Measurements from ENCODE around the genes COX7A2L and HAAO.

- RRBS, 2 experiments = no CpG with 5 or more reads among the region's 3 CpGs
Observed at GRCh38 chr2:40454157-40454710, 2.3 kb upstream of the SLC8A1 start.

- RRBS, 2 experiments = no CpG with 5 or more reads among the region's 4 CpGs
Observed at GRCh38 chr2:40457299-40457651, 5.4 kb upstream of the SLC8A1 start.

- RRBS, 2 experiments = no CpG with 5 or more reads among the region's 6 CpGs
Observed at GRCh38 chr2:42046068-42046448, 1.8 kb upstream of the PKDCC start.

GRCh38 chr2:42049971-42050092, 2.0 kb downstream of the PKDCC start:
- RRBS, 2 experiments = no CpG with 5 or more reads among the region's 2 CpGs

GRCh38 chr2:42072154-42072735, 24.4 kb downstream of the PKDCC start:
- RRBS, 2 experiments = 97% methylated on average over 1 of the region's 7 CpGs; no CpG with 5 or more reads in 1 of the 2 experiments

DNA sequence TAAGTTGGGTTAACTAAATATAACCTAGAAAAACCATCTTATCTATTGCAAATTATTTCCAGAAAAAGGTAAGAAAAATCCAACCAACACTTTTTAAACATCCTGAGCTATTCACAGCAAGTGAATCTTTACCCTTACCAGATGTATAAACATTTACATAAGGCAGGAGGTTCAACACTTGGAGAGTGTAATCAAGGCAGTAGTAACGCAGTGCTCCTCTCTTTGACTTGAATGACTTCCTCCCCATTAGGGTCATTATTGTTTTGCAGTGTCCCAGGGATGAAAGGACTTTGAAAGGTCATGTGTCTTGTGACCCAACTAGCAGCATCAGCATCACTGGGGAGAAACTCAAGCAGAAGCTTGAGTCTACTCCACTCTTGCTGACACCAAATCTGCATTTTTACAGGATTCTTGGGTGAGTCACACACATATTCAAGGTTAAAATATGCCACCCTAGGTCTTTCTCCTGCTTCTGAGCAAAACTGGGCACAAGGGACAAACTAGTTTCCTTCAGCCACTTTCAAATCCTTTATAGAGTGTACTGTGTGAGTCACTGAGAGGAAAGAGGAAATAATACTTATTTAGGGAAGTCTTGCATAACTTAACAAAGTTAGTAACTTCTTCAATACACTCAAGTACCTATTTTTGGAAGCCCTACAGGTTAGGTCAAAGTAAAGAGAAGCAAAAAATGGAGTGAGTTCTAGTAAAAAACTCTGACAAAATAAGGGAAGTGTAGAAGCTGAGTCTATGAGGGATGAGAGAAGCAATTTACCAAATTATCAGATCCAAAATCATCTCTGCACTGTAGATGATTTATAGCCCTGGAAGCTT, 51.1 kb upstream of the EML4 start:
- RRBS, 2 experiments = no CpG with 5 or more reads among the region's 1 CpG

- RRBS, 2 experiments = no CpG with 5 or more reads among the region's 1 CpG
Observed at GRCh38 chr2:42127489-42127751, 41.7 kb upstream of the EML4 start.

DNA sequence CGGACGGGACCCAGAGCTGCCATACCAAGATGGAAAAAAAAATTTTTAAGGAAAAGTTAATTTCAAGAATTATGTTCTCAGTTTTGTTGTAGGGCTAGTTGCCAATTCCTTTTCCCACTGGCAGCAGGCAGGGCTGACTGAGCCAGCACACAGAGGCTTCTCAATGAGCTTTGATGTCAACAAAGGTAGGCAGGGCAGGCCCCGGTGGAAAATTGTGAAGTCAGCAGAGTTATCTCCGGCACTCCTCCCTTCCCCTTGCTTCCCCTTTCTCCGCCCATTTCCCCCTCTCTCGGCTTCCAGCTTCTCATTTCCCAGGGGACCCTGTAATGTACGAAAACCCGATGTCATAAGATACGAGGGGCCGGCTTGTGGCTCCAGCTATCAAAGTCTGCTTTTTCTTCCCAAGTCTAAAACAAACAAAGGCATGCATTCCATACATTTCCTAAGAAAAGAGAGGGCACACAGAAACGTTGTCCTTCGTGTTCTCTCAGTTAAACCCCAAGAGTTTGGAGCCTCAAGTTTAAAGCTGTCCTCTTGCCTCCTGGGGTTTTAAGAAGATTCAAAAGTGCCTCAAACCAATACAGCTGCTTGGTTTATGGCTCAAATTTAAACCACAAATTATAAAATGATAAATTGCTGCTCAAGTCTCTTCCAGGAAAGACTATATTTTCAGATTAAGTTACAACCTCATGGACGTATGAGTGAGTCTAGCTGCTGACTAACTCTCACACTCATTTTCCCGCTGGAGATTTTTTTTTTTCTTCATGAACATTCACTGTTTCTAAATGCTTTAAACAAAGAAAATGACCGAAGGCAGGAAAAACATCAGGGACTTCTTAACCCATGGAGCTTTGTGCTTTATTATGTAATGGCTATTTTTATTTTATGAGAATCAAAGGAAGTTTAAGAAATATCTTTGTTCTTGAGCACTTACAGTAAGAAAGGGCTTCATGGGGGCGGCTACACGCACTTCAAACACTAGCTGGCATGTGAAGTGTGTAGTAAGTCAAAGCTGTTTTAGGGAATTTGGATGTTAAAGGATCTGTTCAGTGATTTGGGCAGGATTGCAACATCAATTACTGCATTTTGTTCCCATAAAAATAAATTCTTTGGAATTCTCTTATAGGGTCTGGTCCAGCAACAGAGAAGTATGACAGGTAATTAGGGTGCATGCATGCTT, 27.2 kb upstream of the EML4 start:
- RRBS, 2 experiments = no CpG with 5 or more reads among the region's 17 CpGs

GRCh38 chr2:42163544-42163812, 5.7 kb upstream of the EML4 start:
- RRBS, 2 experiments = no CpG with 5 or more reads among the region's 6 CpGs

DNA sequence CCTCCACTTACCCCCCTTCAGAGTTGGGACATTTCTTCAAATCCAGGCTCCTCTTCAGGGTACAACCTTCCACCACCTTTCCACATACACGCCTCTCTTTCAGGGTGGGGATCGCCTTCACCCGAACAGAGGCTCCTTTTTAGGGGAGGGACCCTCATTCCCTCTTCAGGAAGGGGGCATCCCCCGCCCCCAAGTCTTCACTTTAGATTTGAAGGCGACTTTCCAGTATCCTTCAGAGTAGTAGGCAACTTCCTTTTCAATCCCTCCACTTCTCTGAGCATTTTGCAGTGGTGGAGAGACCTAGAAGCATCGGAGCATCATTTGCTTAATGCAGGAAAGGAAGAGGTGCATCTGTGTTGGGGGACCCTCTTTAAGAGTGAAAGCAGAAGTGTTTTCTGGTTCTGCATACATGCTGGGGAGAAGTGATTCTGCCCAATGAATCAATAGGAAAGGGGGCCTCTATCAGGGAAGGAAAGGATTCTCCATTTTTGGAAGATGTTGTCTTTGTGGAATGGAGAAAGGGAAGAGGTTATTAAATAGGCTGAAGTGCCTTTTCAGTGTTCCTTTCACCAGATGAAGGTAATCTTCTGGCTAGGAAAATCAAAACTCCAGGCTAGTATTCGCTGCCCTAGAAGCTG, 925 bp downstream of the EML4 start:
- RRBS, 2 experiments = no CpG with 5 or more reads among the region's 7 CpGs

- RRBS, 2 experiments = 1 to 2% methylated on average over 9 of the region's 66 CpGs
Observed at GRCh38 chr2:42360815-42361902, at the start of gene COX7A2L. Gene COX7A2L (minus strand): TSS chr2:42361217.

DNA sequence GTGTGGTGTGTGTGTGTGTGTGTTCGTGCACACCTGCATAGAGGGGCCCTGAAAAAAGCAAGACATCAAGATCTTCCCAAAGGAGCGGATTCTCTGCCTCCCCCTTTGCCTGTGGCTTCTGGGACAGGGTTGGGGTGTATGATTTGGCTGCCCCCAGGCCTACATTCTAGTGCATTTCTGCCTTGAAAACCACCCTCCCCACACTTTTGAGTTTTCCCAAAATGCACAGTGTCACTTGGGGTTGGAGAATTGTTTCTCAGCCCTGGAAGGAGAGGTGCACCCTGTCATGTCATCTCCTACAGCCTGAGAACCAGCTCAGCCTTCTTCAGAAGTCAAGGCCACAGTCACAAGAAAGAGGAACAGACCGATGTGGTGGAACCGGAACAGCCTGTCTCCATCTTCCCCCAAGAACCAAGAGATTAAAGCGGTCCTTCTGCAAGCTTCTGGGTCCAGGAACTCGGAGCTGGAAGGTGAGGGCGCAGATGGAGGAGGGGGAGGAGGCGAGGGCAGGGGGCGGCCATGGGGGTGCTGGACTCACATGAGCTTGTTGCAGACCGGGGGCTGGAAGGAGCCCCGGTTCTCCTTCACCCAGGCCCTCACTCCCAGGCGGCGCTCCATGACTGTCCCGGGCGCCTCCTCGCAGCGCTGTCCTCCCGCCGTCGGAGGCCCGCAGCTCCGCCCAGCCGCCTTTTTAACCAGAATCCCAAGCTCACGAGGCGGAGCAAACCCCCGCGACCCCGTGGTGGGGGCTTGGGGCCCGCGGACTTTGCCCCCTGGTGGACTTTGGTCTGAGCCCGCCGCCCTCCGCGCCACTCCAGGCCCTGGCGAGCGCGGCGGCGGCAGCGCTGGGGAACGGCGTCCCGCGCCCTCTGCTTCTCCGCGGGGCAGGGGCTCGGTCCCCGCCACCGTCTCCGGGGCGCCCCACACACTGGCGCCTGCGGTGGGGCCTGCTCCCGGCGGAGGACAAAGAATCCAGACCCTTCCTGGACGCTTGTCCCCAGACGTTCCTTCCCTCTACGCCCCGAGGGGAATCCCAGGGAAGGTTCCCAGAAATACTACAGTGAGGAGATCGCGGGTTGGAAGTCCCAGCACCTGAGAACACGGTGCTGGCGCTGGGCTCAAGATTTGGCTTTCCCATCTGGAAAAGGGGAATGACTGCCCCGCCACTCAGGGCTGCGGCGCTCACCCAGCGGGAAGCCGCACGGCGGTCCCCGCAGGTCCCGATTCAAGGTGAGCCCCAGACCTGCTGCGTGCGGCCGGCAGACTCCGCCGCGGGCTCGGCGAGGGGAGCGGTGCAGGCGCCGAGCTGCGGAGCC, at the start of gene HAAO:
Gene HAAO, minus strand, starts transcription at position 665 of the 1,316 bp plus-strand sequence.
- RRBS, 2 experiments = 1 to 2% methylated on average over 19 of the region's 84 CpGs

- RRBS, 2 experiments = no CpG with 5 or more reads among the region's 3 CpGs
Observed at GRCh38 chr2:42795780-42796227, 3.4 kb upstream of the HAAO start.

- RRBS, 2 experiments = no CpG with 5 or more reads among the region's 13 CpGs
Observed at GRCh38 chr2:42954278-42955015, 162.1 kb upstream of the HAAO start.

GRCh38 chr2:42961240-42962036, 169.1 kb upstream of the HAAO start:
- RRBS, 2 experiments = no CpG with 5 or more reads among the region's 24 CpGs

GRCh38 chr2:43026380-43026691, 200.1 kb downstream of the ZFP36L2 start:
- RRBS, 2 experiments = no CpG with 5 or more reads among the region's 5 CpGs

GRCh38 chr2:43032176-43032817, 194.1 kb downstream of the ZFP36L2 start:
- RRBS, 2 experiments = no CpG with 5 or more reads among the region's 12 CpGs

GRCh38 chr2:43042085-43042411, 184.4 kb downstream of the ZFP36L2 start:
- RRBS, 2 experiments = no CpG with 5 or more reads among the region's 3 CpGs

GRCh38 chr2:43047330-43047837, 179.0 kb downstream of the ZFP36L2 start:
- RRBS, 2 experiments = no CpG with 5 or more reads among the region's 13 CpGs

DNA sequence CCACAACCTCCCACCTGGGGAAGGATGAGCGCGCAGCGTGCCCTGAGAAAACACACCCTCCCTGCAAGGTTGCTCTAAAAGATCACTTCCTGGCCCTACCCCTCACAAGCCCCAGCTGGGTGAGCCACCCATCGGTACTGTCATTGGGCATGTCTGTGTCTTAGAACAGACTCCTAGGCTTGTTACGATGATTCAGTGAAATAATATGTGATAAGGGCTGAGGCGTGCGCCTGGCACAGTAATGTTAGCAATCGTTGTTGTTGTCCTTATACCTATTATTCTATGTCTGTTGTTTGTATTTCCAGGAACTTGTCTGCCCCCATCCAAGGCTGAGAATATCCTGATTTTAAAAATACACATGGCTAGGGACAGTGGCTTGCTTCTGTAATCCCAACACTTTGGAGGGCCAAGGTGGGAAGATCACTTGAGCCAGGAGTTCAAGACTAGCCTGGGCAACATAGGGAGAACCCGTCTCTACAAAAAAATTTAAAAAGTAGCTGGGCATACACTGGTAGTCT, 175.0 kb downstream of the ZFP36L2 start:
- RRBS, 2 experiments = no CpG with 5 or more reads among the region's 9 CpGs

All from NT2/D1 (cell line).